Airway epithelial cell (primary cell): ENCODE measurements around a stretch of chr15.

DNA sequence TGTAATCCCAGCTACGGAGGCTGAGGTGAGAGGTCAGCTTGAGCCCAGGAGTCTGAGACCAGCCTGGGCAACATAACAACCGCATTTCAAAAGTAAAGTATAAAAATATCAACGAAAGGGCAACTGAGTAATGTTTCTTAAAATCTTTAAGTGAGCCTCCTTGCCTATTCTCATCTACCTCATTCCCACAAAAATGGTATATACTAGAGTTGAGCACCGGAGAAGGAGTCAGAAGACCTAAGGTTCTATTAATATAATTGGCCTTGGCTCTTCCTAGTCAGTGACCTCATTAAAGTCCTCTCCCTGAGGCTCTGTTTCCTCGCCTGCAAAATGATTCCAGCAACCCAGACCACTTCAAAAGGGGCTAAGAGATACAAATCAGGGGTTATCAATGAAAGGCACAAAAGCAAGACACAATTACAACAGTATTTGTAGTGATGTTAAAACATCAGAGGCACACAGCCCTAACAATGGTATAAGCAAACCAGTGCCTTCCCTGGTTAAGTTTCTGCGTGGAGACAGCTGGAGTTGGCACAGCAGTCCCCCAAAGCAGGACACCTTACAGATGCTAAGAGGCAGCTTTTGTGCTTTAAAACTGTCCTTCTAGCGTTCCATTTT, 1.3 kb downstream of the ZNF280D start:
- RAMPAGE, long total RNA = no peak

- RAMPAGE, long total RNA = no peak
Measured at GRCh38 chr15:56886318-56886517, 32.2 kb upstream of the TCF12 start.

GRCh38 chr15:57282338-57282783, 93.9 kb upstream of the CGNL1 start:
- RAMPAGE, long total RNA = no peak

DNA sequence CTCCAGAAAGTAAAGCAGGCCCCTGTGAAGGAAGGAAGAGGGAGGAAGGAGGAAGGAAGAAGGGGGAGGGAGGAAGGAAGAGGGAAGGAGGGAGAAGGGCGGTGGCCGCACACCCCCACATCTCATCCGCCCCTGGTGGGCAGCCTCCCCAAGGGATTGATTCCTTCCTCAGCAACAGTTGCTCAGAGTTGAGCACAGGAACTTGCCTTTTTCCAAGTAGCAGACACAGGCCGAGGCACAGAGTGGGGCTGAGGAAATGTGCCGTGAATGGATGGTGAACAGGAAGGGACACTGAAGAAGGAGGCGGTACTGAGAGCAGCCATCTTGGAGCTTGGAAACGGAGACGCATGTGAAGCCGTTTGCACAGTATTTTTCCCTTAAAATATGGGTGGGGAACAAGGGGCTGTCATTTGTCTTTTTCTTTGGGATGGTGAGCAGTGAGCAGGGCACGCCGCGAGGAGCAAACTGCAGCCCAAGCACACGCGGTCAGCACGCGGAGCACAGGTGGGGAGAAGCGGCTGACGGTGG, 57.4 kb upstream of the CGNL1 start:
- RAMPAGE, long total RNA = no peak

- RAMPAGE, long total RNA = no peak
Measured at GRCh38 chr15:57496759-57497579, 94.7 kb upstream of the MYZAP start.

- RAMPAGE, long total RNA = no peak
Measured at GRCh38 chr15:57592891-57593592, 1.3 kb downstream of the MYZAP start.

- RAMPAGE, long total RNA = no peak
Measured at GRCh38 chr15:57595597-57596017, 3.9 kb downstream of the MYZAP start.

DNA sequence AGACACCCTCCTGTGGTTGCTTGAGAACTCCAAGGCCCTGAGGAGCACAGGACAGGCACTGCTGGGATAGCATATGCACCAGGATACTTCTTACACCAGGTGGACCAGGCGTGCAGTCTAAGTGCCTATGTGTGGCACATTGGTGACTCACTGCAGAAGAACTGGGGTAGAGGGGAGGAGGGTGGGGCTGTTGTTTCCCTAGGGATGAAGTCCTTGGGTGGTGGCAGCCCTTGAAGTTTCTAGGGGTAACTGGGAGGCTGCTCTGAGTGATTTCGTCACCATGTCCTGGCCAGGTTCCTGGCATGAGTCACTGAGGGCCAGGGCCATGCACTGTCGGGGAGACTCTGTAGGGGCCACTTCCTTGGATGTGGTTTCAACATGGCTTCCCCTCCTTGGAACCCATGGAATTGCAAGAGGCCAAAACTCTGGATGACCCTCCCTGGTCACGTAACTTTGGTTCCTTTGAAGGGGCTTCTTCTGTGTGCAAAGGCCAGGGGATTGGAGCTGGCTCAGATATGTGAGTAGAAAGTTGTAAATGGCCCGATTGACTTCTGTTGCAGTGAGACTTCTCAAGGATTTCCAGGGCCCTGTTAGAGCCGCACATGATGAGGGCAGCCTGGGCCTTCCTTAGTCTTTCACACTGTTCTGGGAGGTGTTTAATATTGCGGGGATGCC, 16.0 kb downstream of the MYZAP start:
- RAMPAGE, long total RNA = no peak

- RAMPAGE, long total RNA = no peak
Measured at GRCh38 chr15:57615316-57615860, 23.7 kb downstream of the MYZAP start.

DNA sequence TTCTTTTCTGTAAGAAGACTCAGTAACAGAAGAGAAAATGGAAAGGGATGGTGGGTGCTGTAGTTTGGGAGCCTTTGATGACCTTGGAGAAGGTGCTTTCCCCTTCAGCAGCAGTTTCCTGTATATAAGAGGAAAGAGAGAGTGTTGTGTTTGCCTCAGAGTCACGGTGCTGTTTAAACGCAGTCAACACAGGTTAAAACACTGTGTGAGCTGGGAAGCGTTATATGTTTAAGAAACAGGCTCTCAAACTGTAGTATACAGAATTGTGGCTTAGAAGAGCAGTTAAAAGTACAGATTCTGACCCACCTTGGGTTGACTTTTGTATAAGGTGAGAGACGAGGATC, 111.8 kb downstream of the AQP9 start:
- RAMPAGE, long total RNA = no peak

- RAMPAGE, long total RNA = no peak
Measured at GRCh38 chr15:58285953-58286455, 145.8 kb upstream of the LIPC start.

DNA sequence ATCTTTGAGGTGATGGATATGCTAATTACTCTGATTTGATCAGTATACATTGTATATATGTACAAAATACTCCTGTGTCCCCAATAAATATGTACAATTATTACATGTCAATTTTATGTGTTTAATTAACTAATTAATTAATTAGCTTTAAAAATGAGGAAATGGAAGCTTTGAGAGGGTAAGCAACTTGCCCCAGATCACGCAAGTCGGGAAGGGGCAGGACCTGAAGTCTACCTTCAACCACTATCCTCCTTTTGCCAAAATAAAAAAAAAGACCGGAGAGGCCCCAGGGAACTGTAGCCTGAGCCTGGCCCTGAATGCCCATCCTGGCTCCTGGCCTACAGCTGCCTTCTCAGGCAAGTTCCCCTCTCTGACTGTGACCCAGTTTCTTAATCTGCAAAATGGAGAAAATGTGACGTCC, 102.2 kb upstream of the LIPC start:
- RAMPAGE, long total RNA = no peak

GRCh38 chr15:58386101-58386438, 45.7 kb upstream of the LIPC start:
- RAMPAGE, long total RNA = no peak

DNA sequence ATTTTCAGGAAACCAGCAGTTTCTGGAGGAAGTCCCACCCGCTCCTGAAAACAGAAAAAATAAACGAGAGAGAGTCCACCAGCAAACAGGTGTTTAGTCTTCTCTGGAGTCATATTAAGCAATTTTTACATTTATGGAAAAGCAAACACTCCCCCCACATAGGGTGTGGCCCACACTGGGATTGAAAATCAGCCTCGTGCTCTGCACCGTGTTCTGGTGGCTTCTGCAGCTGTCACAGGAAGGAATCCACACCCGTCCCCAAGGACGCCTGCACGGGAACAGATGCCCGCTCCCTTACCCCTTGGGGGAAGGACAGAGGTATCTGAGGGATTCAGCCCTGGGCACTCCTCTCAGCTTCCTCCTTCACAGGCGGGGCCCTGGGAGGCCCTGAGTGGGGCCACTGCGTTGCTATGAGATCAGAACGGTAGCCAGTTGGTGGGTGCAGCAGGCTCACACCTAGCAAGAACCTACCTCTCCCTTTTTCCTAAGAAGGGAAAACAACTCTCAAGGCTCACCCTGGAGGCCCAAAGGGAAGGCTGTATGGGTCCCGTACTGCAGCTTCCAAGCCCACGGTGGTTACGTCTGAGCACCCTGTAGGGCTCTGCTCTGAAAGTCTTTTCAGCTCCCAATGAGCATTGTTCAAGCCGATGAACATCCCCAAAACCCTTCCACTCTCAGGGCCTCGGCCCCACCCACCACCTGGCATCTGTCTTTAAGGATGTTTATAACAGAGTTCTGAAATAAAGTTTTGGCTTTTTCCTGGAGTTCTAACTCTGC, 27.9 kb downstream of the LIPC start:
- RAMPAGE, long total RNA = no peak

- RAMPAGE, long total RNA = no peak
Measured at GRCh38 chr15:58467082-58467656, 35.4 kb downstream of the LIPC start.

- RAMPAGE, long total RNA = no peak
Measured at GRCh38 chr15:58477127-58477906, 45.5 kb downstream of the LIPC start.

DNA sequence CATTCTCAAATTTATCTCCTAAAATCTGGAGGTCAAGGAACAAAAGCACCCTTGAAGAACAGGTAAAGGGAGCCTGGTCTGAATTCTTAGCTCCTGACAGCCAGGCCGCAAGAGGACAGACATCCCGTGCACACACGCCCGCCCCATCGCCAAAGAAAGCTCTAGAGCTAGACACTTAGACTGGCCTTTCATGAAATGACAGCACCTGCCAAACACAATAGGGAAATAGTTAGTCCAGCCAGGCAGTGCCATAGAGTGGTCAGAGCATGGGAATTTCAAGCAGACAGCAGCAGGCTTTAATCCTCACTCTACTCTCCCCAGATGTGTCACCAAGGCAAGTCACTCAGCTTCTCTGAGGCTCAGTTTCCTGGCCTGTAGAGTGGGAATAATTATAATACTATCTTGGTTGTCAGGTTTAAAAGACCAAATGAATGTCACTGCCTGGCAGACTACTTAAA, 59.3 kb downstream of the LIPC start:
- RAMPAGE, long total RNA = no peak

- RAMPAGE, long total RNA = no peak
Measured at GRCh38 chr15:58520175-58521279, 88.7 kb downstream of the LIPC start.

DNA sequence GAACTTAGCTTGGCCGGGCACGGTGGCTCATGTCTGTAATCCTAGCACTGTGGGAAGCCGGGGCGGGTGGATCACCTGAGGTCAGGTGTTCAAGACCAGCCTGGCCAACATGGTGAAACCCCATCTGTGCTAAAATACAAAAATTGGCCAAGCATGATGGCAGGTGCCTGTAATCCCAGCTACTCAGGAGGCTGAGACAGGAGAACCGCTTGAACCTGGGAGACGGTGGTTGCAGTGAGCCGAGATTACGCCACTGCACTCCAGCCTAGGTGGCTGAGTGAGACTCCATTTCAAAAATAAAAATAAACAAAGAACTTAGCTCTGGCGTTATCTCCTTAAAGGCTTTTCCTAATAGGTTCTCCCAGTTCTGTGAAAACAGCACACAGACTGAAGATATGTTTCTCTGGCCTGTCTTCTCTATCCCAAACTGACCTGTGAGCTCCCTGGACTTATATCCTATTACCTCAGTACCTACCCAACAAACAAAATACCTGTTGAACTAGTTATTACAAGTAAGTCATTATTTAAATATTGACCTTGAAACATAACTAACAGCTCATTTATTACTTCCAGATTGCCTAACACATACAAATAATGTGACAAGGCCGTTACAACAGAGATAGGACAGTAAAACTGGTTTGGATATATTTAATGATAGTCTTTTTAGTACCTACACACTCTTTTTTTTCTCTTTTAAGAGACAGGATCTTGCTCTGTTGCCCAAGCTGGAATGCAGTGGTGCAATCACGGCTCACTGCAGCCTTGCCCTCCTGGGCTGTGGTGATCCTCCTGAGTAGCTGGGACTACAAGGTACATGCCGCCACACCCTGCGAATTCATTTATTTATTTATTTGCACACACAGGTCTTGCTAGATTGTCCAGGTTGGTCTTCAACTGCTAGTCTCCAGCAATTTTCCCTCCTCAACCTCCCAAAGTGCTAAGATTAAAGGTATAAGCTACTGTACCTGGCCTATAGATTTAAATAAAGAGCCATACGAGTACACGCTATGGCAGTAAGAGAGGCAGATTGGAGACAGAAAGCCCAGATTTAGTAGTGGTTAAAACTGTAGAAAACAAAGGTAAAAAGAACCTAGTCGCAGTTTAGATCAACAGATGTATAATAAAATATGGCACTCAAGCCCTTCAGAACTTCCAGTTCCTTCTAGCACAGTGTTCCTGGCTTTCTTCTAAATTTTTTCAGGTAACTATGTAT, 145.0 kb downstream of the ADAM10 start:
- RAMPAGE, long total RNA = no peak

DNA sequence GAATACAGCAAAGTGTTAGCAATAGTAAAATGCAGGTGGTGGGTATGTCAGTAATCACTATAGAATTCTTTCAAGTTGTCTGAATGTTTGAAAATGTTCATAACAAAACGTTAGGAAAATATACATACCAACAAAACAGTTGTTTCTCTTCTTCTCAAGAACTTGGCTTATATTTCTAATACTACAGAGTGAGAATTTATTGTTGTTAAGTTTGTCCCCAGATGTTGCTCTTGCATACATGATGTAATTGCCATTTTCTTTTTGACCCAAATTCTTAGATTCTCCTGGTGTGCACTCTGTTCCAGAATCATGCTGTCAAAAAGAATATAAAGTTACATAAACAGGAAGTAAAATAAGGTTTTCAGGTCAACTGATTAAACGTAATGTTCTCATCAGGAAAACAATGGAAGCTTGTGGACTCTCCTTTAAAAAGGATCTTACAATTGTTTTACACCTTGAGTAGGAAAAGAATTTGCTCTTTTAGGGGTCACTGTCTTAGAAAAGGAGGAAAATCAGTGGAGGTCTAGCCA, 121.9 kb downstream of the ADAM10 start:
- RAMPAGE, long total RNA = no peak